Neural progenitor cell (in vitro differentiated cells): ENCODE data around the genes NXF1 and ATL3.

DNA sequence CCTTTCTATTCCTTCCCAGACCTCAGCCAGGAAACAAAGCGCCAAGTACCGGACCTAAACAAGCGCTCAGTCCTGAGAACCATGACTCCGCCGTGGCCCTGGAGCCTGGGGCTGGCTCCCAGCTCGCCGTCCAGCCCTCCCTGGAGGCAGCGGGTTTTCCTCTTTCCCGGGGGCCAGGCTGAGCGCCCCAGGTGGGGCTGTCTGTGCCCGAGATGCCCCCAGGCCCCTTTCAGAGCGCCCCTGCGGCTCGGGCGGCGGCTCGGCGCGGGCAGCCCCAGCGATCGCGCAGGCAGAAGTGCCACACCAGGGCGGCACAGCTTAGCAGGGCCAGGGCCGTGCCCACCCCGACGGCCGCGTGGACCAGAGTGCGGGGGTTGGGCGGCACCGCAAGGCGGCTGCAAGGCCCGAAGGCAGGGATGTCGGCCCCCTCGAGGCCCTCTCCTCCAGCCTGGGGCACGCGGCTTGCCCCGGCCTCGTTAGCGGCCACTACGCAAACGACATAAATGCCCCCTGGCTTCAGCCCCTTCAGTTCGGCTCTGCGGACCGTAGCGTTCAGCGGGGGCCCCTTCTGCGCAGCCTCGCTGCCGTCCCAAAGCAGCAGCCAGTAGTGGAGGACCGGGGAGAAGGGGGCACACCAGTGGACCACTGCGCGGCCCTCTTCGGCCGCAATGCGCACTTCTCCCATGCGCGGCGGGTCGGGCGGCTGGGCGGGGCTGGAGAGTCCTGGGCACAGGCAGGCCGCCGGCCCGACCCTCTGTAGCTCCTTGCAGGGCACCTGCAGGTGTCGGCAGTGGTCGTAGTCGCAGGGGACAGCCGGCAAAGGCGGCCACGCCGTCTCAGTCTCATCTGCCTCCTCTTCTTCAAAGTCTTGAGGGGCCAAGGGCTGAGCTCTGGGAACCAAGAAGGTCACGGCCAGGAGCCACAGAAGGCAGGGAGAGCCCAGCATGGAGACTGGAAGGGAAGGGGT, 1.5 kb downstream of the LRRN4CL start:
- RAMPAGE, long total RNA: no peak

GRCh38 chr11:62713691-62714222, 6.3 kb downstream of the GNG3 start:
- RAMPAGE, long total RNA: no peak

DNA sequence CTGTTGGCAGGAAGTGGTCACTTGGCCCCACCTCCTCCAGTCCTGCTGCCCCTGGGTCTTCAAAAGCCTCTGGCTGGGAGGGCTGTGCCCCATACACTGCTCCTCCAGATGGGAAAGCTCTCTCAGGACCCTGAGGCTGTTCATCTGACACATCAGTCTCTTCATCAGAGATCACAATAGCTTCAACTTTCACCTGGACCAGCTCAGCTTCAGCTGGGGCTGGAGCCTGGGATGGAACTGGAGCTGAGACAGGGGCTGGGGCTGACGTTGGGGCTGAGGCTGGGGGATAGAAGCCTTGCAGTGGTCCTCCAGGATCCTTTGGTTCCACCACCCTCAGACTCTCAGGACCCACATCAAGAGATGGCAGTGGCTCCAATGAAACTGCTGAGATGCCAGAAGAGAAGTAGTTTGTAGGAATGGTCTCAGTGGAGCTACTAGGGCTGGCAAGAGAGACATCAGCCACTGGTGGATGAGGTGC, 1.4 kb downstream of the ZBTB3 start:
- RAMPAGE, long total RNA: no peak

GRCh38 chr11:62794014-62794853, 2.4 kb upstream of the TMEM223 start:
- RAMPAGE, long total RNA: no peak

DNA sequence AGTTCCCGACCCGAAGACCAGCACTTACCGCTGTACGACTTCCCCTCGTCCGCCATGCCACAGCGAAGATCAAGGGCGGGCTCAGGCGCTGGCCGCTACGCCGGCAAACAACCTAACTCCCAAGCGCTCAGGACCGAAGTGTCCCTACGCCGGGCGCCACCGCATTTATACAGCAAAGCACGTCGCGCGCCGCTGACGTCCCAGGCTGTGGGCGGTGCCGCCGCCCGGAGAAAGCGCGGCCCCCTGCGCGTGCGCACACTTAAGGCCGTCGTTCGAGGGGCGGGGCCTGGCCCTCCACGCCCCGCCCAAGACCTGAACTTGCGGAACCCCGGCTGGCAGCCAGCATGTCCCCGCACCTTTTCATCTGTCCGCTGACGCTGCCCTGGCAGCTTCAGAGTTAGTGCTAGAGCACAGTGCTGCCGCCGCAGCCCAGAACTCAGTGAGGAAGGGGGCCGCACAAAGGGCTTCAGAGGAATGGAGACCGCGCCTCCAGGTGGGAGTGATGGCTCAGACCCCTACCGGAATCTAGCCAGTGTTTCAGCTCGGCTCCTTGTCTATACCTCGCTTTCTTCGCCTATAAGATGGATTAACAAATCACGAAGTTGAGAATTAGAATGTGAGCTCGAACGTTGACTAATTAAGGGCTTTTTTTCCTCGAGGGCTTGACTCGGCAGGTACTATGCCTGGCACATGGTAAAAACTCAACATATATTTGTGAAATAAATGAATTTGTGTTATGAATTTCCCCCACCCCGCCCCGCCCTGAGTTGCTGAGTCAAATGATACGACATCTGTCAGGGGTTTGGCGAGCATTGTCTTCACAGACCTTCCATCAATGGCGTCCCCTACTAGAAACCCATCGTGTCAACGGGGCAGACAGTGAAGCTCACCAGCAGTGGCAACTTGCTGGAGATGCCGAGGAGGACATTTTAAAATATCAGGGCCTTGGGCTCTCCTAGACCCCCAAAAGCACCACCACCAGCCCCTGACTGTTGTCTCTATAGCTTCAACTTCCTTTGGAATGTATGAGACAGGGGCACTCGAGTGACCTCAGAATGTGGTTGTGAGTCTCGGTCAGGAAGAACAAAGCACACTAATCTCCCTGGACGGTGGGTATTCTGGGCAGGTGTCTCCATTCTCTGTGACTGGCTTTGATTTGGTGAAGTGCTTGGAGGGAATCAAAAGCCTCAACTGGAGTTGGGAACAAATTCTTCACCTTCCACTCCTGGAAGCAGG, at the start of gene NXF1:
NXF1 (minus strand) TSS at position 140 of the 1,236 bp plus-strand sequence.
- RAMPAGE, long total RNA: no peak

GRCh38 chr11:62832605-62833356, 930 bp upstream of the STX5 start:
- RAMPAGE, long total RNA: no peak

DNA sequence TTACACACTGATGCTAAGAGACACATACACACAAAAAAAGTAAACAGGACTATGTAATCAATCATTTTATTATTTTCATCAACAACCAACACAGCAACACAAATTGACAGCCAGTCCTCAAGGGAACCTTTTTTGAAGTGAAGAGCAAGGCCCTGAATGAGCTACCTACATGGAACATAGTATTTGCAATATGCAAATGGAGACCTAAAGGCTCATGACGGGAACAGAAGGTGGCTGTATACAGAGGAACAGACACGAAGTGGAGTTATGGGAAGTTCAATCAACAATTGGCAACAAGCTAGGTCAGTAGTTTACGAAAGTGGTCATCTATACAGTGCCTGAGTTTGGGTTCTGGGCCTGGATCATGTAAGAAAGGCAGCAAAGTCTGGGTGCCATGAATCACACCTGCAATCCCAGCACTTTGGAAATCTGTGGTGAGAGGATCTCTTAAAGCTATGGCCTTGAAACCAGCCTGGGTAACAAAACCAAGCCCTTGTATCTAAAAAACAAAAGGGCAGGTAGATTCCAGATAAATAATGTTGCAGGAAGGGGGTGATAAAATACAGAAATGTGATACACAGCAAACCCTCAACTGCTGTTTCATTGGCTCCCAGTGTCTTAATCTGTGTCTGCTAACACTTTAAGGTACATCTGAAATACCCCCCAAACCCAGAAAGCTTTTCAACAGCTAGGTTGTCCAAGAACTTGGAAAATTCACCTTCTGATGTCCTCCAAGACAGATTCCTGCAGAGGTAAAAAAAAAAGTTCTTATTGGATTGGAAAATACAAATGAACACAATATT, 12.7 kb upstream of the WDR74 start:
- RAMPAGE, long total RNA: no peak

DNA sequence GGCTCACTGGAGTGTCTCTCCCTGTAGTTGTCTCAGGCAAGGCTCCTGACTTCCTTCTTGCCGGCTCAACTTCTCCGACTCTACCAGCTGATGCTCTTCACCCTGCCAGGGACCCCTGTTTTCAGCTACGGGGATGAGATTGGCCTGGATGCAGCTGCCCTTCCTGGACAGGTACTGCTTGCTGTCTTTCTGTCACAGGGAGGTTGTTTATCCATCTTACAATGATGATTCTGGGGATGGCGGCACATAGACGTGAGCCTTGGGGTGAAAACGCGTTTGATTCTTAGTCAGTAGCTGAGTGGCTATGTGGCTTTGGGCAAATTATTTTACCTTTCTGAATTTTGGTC, 4.7 kb downstream of the SLC3A2 start:
- RAMPAGE, long total RNA: no peak

- RAMPAGE, long total RNA: no peak
Observed at GRCh38 chr11:62905911-62906475, 15.2 kb downstream of the CHRM1 start.

DNA sequence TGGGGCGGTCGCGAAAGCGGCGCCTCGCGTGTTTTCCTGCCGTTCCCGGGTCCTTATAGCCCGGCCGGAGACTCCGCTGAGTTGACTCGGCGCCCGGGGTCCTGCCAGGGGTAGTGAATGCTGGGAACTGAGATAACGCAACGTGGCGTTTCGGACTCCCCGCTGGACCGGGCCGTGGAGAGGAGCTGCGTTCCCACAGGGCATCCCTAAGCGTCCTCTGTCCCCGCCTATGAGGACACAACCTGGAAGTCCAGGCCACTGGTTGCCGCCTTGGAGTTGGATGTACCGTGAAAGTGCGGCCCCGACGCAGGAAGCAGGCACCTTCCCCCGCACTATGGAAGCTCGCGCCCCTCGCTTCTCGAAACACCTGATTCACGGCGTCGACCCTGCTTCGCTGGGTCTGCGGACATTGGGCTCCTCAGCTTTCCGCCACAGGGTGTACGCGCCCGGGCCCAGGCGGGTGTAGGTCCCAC, 5.0 kb upstream of the CHRM1 start:
- RAMPAGE, long total RNA: no peak

DNA sequence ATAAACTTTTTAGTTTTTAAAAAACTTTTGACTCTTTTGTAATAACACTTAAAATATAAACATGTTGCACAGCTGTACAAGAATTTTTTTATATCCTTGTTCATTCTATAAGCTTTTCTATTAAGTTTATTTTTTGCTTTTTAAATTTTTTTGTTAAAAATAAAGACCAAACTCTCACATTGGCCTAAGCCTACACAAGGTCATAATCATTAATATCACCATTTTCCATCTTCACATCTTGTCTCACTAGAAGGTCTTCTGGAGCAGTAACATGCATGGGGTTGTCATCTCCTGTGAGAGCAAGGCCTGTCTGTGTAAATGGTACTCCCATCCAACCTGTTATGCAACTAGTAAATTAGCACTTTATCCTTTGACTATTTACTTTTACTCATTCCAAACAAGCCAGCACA, 2.9 kb downstream of the SLC22A25 start:
- RAMPAGE, long total RNA: no peak

DNA sequence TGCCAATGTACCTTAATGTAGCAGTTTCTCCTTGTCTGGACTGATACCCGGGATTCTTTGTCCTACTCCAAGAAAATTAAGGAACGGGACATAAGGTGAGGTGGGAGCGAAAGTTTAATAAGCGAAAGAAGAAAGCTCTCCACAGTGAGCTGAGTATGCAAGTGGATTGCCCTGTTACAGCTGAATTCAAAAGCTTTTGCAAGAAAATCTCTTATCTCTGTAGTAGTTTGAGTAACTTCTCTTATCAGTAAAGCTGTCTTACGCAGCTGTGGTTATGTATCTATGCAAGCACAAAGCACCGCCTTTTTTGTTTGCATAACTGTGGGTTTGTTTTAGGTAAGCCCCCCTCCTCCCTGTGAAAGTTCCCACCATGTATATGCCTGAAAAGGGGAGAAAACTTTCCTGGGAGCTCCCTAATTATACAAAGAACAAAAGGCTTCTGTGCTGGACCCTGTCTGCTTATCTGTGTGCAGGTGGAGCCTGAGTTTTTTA, 672 bp upstream of the PLAAT5 start:
- RAMPAGE, long total RNA: no peak

GRCh38 chr11:63530674-63531081, 5.9 kb upstream of the PLAAT4 start:
- RAMPAGE, long total RNA: no peak

DNA sequence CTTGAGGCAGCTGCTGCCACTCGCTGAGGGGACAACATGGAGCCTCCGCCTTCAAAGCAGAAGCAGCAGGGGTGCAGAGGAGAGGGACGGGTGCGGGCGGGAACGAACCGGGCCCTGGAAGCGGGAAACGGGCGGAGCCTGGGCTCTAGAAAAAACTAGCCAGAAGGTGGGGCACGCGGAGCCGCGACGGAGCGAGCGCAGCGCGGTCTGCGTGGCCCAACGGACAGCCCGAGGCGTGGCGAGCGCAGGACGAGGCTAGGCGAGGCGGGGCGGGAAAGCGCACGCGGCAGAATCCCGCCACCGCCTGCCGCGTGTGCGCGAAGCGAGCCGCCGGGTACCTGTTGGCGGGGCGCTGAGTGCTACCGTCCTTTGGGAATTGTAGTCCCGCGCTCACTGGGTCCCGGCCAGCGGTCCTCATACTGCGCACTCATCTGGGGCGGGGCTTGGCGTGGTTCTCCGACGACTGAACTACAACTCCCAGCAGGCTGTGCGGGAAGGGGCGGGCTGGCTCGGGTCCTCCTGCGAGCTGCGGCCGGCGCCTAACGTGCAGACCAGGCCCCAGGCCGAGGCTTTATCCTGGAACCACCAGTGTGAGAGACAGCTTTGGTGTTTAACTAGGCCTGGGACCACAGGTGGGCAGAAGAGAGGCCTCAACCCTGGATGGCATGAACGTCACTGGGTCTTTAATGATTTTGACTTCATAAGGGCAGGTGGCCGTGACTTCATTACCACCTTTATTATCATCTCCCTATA, at the start of gene ATL3:
ATL3 (minus strand) TSS at position 79 of the 753 bp plus-strand sequence.
- RAMPAGE, long total RNA: no peak

DNA sequence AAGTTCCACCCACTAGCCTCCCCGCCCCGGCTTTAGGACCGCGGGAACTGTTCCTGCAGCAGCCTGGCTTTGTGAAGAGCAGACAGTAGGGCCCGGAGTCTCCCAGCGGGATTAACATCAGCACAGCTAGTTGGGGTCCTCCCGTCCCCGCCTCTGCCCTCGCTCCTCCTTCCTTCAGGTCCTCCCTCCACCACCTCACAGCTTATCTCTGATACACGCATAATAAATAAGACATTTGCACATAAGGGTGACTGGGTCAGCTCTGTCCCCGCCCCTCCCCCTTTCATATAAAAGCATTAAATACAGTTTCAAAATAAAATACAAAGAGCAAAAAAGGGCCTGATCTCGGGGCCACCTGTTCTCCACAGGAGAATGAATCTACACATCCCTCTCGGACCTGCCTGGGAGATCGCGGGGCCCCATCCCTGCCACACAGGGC, 6.5 kb downstream of the ZFTA start:
- RAMPAGE, long total RNA: no peak

DNA sequence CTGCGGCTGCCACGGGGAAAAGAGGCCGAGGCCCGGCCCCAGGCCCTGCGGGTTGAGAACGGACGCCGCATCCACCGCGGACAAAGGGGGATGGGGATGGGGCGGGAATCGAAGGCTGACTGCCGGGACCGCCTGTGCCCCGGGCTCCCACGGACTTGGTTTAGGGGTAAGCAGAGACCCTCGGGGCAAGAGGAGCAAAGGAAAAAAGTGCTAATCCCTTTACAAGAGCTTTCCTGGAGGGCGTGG, 6.2 kb downstream of the ZFTA start:
- RAMPAGE, long total RNA: no peak

GRCh38 chr11:63764807-63765211, 3.8 kb downstream of the ZFTA start:
- RAMPAGE, long total RNA: no peak

DNA sequence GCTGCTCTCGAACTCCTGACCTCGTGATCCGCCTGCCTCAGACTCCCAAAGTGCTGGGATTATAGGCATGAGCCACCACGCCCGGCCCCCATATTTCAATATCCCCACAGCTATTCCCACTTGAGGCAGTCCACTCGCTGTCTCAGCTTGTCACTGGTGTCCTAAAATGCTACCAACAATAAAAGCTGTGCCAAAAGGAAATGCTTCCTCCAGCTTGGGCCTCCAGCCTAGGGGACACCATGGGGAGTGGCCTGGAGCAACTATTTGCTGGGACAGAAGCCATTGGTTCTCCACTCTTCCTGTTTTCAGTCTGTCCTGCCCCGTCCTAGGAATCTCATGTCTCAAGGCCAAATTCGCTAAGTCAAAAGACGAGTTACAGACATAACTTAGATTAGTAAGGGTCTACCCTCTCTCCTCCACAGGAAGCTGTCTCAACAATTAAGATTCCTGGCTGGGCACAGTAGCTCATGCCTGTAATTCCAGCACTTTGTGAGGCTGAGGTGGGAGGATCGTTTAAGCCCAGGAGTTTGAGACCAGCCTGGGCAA, 7.3 kb upstream of the SPINDOC start:
- RAMPAGE, long total RNA: no peak

DNA sequence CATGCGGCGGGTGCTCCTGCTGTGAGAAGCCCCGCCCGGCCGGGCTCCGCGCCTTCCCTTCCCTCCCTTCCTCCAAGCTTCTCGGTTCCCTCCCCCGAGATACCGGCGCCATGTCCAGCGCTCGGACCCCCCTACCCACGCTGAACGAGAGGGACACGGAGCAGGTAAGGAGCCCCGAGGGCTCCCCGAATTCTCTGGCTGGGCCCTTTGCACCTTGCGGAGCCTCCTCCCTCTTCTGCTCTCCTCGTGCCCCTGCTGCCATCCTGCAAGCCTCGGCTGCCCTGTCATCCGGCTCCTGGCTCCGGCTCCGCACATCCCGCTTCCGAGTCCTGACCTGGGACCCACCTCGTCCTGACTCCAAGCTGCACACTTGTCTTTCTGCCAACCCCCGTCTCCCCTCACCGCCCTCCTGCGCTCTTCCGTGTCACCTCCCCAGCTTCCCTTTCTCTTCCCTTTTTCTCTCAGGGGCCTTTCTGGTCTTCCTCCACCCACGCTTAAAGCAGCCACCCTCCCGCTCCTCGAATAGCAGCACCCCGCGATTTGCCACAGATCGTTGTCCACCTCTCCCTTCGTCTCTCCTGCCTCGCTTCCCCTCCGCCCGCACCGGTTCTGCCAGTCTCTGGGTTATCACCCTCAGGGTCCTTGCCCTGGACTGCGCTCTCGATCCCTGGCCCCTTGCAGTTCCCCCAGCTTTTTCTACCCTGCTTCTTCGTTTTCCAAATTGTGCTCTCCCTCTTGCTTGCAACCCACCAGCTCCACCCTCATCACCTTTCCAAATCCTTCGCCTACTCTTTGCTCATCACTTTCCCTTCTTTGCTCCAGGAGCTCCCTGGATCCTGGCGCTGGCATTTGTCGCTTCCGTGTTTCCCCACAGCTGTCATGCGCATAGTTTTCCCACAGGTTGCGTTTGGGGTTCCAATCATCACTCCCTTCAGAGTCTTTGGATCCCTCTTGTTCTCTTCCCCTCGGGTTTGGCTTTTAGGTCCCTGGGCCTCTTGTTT, 787 bp downstream of the MARK2 start:
- RAMPAGE, long total RNA: no peak

GRCh38 chr11:63842514-63843681, 4.0 kb downstream of the MARK2 start:
- RAMPAGE, long total RNA: no peak